Karpas-422 (cell line): ENCODE data around the gene GYPB.

DNA sequence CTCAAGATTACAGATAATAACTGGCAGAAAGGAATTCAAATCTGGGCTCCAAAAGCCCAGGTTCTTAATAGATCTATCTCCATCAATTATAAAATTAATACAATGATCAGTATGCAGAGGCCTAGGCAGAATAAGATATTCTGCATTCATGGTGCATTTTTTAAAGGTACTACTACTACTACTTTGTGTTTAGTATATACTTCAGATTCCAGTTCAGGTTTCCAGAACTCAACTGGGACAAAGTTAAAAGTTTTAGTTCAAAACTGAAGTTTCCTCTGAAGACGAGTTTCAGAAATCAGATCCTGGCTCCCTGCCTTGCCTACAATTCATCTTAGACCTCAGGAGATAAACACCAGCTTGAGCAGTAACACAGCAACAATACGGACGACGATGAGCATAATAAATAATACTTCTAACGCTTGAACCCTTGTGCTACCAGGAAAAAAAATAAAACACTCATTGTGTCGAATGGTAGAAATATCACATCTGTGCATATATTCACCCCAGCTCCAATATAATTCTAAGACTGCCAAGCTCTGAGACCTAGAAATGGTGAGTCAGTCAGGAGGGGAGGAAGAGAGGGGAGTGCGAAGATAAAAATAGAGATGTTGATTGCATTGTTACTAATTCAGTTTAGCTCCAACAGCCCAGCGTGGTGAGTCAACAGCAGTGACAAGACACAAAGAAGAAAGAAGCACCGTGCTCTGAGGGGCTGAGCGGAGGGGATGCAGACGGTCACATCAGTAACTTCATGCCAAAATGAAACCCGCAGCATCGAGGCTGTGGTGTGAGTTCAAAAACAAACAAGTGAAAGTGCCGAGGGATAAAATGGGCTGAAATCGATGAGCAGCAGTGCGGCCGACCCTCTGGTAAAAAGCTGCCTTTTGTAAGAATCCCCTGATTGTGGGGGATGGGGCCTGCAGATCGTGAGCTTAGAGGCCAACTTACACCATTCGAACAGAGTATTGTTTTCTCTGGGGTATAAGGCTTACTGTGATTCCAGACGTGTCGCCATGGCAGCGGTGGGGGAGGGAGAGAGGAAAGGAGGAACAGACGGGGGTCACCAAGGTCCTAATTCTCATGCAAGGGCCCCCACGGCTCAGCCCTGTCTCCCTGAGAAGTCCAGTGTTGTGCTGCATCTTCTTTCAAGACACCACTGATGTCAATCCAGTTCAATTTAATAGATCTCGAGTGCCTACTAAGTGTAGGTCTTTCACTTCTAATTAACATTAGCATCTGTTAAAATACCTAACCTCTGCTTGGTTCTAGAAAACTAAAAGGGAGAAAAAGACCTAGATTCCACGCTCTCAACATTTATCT lies 150.3 kb downstream of the MGST2 start:
- PRO-cap, result no peak
- RAMPAGE, long total RNA, result no peak

DNA sequence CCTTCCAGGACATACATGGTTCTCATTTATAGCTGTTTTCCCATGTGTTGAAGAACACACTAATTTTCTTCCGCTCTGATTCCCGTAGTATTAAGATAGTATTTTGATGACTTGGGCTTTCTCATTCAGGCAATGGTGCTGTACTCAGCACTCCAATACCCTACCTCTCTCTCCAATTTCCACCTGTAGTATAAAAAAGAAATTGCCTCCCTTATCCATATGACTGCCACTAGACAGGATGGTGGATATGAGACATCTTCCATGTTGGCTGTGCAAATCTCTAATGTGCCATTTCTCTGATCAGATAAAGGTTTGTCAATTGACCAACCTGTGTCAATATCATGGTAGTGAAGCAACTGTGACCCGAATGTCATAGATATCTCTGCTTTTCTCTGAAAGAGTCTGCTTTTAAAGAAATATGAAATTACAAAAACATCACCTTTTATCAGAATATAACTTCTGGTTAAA lies 154.3 kb downstream of the MGST2 start:
- PRO-cap, result no peak
- RAMPAGE, long total RNA, result no peak

DNA sequence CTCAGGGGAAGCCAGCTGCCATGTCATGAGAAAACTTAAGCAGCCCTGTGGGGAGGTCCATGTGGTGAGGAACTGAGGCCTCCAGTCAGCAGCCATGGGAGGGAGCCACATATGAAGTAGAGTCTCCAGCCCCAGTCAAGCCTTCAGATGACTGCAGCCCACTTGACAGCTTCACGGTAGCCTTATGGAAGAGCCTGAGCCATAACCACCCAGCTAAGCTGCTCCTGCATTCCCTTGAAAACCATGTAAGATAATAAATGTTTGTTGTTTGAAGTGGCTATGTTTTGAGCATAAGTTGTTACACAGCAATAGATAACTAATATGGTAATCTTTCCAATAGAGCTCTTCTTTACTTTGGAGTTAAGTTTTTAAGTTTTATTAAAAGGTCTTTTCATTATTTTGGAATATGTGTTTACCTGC lies 208.0 kb downstream of the MGST2 start:
- PRO-cap, result no peak
- RAMPAGE, long total RNA, result no peak

GRCh38 chr4:139919021-139919333 lies 235.0 kb downstream of the MAML3 start:
- PRO-cap, result no peak
- RAMPAGE, long total RNA, result no peak

DNA sequence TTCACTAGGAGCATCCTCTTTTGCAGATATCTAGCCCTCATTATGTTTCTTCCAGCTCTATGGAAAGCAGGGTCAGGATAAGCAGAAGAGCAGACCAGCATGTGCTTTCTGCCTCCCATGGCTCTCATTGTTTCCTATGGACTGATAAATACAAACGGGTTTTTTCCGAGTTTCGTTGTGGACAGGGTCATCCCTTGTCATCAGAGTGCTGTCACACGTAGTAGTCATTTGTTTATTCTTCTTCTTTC lies 168.1 kb downstream of the MAML3 start:
- PRO-cap, result no peak
- RAMPAGE, long total RNA, result no peak

- PRO-cap, result no peak
- RAMPAGE, long total RNA, result no peak
Observed at GRCh38 chr4:140004983-140005343, 149.0 kb downstream of the MAML3 start.

DNA sequence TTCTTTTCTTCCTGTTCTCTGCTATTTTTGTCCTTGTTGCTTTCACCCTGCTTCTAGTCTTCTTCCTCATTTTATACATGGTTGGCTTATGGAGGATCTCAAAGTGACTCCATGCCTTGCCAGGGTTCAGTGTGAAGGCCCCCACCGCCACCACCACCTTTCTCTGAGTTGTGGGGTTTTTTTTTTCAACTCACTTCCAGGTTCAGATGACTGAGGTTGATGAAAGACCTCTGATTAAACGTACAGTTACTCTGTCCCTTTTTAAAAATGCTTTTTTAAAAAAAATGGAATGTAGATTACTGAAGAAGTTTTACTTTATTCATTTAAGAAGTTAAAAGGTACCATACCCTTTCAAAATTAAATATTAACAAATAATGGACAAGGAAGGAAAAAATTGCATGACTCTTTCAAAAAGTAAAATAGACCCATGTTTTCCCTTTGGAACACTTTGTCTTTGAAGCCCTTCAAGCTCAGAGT lies 96.2 kb downstream of the MAML3 start:
- PRO-cap, result no peak
- RAMPAGE, long total RNA, result no peak

DNA sequence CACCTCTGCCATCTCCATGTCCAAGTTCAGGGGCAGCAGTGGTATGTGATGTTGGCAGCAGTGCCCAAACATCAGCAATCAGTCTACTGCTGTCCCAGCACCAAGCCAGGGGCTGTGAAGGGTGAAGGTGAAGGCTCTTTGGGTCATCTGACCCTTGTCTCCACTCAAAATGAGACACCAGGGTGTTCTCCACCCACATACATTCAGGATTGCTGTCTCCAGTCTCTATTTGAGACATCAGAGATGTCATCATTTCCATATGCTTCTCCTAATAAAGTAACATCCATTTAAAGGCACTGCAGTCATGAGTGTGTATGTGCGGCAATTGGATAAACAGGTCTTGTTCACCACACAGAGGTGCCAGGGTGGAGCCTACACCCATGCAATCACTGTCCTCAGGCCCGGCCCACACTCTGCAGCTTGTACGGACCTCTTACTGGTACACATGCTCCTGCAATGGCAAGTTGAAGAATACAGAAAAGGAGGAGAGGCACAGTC lies 22.2 kb downstream of the MAML3 start:
- PRO-cap, result no peak
- RAMPAGE, long total RNA, result no peak

- PRO-cap, result no peak
- RAMPAGE, long total RNA, result no peak
Observed at GRCh38 chr4:140151432-140151722, 2.6 kb downstream of the MAML3 start.

GRCh38 chr4:140151723-140152724 lies 2.0 kb downstream of the MAML3 start:
- PRO-cap, result bidirectional peak, plus-strand start at chr4:140151956, minus-strand start at chr4:140151745; bidirectional peak, plus-strand start at chr4:140152468, minus-strand start at chr4:140152250
- RAMPAGE, long total RNA, result no peak

GRCh38 chr4:140297116-140297616 lies 76.3 kb upstream of the SCOC start:
- PRO-cap, result no peak
- RAMPAGE, long total RNA, result no peak

DNA sequence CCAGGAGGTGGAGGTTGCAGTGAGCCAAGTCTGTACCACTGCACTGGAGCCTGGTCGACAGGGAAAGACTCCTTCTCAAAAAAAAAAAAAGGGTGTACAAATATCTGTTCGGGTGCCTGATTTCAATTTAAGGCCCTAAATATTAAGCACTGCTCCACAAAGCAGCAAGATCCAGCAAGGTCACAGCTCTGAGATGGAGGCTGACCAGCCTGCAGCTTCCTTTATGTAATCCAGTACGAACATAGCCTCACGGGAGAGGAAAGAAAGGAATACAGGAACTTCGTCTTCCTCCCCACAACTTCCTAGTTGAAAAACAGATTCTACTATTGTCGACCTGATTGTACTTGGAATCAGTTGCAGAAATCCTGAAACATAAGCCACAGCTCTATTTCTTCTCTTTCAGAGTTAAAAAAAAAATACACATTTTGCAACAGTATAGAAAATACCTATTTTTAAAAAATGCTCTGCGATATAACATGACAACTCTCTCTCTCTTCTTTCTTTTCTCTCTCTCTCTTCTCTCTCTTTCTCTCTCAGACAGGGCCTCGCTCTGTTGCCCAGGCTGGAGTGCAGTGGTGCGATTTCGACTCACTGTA lies 53.5 kb upstream of the TBC1D9 start:
- PRO-cap, result no peak
- RAMPAGE, long total RNA, result no peak

DNA sequence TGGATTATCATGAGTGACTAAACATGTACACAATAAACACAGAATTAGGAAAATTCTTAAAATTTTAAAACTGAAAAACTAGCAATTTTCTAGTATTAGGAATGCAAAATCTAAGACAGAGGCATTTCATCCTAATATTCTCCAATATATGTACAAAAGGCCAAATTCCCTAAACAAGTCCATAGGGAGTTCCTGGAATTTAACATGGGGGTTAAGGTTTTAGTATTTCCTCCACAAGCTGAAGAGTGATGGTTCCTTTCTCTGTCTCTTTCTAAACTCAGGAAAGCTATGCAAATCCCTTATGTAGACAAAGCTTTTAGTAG lies 137.6 kb upstream of the TBC1D9 start:
- PRO-cap, result no peak
- RAMPAGE, long total RNA, result no peak

DNA sequence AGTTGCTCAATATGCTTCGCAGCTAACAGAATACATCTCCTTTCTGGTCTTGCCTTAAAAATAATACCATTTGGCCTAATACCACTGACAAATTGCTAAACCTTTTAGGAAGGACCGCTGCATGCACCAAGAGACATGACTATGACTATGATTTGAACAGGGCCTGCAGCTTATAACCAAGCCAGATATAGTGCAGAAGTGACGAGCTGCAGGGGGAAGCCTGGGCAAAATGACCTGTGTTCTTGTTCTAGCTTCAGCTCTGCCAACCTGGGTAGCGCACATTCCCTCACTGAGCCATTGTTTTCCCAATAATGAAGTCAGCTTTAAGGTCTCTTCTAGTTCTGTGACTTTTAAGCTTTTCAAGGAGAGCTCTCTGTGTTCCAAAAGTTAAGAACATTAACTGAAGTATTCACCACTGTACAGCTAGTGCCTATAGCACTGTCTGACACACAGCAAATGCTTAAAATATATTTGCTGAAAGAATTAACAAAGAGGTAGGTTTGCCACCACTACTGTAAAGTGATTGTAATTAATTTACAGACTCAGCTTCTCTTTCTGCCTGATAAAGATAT lies 130.7 kb downstream of the RNF150 start:
- PRO-cap, result no peak
- RAMPAGE, long total RNA, result no peak

DNA sequence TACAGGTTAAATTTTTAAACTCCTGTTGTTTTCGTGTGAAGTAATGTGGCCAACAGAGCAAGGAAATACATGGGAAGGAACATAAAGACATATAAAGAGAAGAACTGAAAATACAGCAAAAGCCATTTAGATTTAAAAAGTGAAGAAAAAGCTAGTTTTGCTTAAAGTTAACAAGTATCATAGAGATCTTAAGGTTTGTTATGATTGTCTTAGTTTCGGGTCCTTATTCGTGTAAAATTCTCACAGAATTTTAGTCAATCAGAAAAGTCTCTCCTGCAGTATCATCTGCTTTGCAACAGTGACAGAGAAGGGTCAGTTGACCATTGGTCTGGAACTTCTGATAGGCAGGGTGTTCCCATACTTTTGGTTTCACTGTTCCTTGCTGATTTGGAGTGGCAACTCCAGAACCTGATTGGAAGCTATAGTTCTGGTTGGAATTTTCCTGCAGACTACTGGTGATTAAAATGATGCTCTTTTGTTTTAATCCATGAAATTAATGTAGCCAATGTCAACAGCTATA lies 1.8 kb downstream of the IL15 start:
- PRO-cap, result no peak
- RAMPAGE, long total RNA, result no peak

GRCh38 chr4:141853157-141853794 lies 216.9 kb downstream of the IL15 start:
- PRO-cap, result no peak
- RAMPAGE, long total RNA, result no peak

DNA sequence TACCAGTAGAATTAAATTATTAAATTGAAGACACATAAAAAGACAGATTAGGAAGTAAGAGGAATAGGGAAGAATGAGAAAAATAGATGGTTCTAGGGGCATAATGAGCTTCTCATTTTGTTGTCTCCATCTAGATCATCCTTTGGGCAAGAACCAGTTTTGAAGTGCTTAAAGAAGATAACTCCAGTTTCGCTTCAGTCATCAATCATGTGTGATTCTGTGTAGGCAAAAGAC lies 429.6 kb downstream of the INPP4B start:
- PRO-cap, result no peak
- RAMPAGE, long total RNA, result no peak

- PRO-cap, result no peak
- RAMPAGE, long total RNA, result no peak
Observed at GRCh38 chr4:143214439-143215073, 29.8 kb downstream of the USP38 start.

DNA sequence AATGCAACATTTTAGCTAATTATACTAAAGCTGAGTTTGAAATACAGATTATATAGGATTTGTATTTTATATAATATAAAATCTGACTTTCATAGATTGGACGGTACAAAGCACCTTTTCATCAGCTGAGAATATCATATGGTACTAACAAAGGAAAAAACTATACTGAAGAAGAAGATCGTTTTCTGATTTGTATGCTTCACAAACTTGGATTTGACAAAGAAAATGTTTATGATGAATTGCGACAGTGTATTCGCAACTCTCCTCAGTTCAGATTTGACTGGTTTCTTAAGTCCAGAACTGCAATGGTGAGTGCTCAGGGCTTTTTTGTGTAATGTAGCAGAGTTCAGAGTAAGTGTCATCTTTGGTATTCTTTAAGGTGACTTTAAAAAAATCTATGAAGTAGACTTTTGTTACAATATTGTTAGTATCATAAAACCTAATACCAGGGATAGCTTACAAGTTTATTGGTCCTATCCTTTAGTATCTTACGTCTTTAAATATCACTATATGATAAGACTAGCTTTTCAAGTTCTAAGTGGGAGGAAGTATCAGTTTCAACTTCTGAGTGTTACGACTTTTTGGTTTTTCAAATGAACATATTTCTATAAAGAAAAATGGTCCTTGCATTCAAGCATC lies 34.5 kb downstream of the SMARCA5 start:
- PRO-cap, result no peak
- RAMPAGE, long total RNA, result no peak

DNA sequence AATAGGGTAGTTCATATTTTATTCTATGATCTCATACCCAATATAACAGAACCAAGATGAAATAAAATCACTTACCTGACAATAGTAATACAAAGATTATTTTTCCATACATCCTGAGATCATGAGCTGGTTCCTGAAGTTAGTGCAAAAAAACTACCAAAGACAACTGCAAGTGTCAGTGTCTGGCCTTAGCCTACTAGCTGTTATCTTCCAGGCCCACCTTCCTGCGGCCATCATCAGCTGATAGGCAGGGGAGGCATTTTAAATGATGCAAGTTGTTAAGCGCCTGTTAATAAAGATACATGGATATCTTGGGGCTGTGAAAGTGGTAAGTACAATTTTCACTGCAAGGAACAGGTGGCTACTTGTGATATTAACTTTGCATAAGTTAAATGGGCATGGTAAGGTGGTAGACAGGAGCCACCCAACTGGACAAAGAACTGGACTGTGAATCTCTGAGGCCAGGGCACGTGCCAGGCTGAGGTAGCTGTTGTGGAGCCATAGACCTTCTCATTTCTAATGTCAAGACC lies at the start of gene GYPB:
TSS of gene GYPB (minus strand) at position 205 of the 530 bp plus-strand sequence.
- PRO-cap, result no peak
- RAMPAGE, long total RNA, result no peak